Peripheral blood mononuclear cell (primary cell): ENCODE data around the gene UCP2.

DNA sequence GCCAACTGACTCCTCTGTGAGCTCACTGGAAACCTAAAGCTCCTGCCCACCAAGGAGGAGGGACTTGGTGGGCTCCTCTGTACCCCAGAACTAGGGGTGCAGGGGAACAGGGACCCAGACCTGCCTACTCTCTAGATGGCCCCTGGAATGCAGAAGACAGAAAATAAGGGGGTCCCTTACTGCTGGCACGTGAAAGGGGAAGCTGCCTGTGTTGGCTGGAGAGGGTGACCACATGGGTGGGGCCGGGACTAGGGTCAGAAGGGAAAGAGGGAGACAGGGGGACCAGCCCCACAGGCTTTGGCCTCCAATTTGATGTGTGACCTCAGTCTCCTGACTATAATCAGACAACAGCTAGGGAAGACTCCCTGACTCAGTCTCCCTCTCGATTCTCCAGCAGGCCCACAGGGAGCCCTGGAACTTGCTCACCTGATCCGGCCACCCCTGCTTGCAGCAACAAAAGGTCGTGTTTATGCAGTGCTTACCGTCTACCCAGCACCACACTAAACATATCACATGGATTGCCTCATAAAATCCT, 10.3 kb downstream of the ARAP1 start:
- PRO-cap, 8 experiments: peak in 4 of 8 experiments; most common plus-strand start position 257 of the sequence (in 2); most common minus-strand start position 128 of the sequence (in 2)

DNA sequence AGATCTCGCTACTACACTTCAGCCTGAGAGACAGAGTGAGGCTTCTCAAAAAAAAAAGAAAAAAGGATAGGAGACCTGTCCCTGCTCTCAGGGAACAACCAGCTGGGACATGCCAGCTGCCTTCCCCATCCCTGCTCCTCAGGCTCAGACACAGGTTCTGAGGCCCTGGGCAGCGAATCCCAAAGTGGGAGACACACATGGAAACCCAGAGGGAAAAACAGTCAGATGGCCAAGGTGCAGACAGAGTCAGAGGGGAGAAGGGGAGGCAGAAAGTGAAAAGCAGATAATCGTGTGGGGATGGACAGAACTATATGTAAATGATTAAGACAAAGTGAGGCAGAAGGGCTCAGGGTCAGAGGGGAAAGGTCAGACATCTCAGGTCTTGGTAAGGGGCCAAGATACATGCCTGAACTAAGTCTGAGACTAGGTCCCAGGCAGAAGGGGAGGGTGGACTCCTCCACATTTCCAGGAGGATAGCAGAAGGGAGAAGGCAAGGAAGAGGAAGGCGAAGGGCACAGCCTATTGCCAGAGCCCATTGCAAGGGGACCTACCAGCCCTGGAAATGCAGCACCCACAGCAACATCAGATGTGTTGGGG, 14.2 kb downstream of the STARD10 start:
- PRO-cap, 8 experiments: no peak in any of the 8 experiments

DNA sequence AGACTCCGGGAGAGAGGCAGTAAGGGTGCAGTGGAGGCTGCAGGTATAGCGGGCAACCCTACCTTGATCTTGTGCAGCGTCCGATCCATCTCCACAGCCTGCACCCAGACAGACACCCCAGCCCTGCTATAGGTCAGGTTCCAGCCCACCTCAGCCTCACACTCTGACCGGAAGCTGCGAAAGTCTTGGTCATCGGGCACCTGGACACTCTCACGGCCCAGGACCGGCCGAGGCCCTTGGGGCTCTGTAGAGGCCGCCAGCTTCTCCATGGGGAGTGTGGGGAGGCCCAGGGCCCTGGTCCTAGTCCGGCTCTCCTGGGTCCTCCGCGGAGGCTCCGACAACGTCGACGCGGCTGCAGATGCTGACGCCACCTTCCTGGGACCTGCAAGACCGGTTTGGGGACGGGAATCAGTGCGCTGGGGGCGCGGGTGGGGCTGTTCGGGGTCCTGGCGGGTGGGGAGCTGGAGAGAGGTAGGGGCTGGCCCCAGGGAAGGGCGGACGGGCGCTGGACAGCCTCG, 12.9 kb downstream of the STARD10 start:
- PRO-cap, 8 experiments: no peak in any of the 8 experiments

GRCh38 chr11:72807094-72807767, 7.0 kb upstream of the ATG16L2 start:
- PRO-cap, 8 experiments: peak in 3 of 8 experiments; most common plus-strand start chr11:72807574 (in 3); most common minus-strand start chr11:72807332 (in 1)

DNA sequence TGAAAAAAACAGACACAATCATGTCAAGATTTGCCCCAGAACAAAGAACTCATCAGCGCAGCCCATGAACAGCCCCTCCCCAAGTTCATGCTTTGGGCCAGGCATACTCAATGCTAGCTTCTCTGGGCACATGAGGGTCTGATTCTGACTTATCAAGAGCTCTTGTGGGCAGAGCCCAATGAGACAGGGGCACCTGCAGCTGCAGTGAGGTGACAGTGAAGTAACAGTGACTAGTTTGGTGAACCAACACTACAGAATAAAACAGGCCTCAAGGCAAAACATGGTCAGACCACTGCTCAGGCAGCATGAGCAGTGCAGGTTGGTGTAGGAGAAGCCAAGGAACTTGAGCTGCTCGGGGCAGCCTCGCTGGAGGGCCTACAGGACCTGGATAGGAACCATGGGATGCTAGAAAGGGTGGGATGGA, 10.3 kb upstream of the FCHSD2 start:
- PRO-cap, 8 experiments: no peak in any of the 8 experiments

- PRO-cap, 8 experiments: peak in 1 of 8 experiments; most common plus-strand start chr11:73315079 (in 1)
Measured at GRCh38 chr11:73314378-73315307, 6.6 kb downstream of the ARHGEF17 start.

GRCh38 chr11:73487129-73487497, 110.8 kb downstream of the FAM168A start:
- PRO-cap, 8 experiments: no peak in any of the 8 experiments

DNA sequence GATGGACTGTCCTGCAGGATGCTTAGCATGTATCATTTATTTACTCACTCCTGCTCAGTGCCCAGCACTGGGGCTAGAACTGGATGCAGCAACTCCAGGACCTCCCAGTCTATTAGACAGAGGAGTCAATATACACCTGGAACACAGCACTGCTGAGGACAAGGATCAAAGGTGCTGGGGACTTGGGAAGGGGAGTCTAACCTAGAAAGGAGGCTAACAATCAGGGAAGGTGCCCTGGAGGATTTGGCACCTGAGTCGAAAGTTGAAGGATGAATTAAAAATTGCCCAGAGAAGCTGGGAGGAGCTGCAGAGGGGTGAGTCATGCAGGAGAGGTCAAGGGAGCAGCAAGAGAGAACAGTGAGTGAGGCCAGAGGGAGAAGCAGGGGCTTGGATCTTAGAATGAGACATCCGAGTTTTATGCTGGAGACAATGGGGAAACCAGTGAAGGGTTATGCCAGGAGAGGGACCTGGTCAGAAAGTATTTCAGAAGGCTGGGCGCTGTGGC, 5.3 kb downstream of the DNAJB13 start:
- PRO-cap, 8 experiments: no peak in any of the 8 experiments

- PRO-cap, 8 experiments: no peak in any of the 8 experiments
Measured at GRCh38 chr11:73971937-73972687, 10.5 kb downstream of the UCP2 start.

- PRO-cap, 8 experiments: peak in 8 of 8 experiments; most common plus-strand start chr11:73982962 (in 8); most common minus-strand start chr11:73982843 (in 4)
Measured at GRCh38 chr11:73982588-73983167, at the start of gene UCP2. UCP2 (minus strand) TSS chr11:73982843.

DNA sequence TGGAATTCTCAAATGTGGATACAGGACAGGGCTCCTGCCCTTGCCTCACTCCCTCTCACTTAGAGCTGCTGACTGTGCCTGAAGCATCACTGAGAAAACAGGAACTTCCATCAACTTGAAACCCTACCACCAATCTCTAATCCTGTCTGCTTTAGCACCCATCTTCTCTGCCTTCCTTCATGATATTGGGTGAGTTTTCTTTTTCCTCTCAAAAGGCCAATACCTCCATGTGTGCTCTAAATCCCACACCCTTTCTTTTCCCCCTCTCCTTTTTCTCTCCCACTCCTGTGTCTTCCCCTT, 14.5 kb upstream of the UCP3 start:
- PRO-cap, 8 experiments: peak in 1 of 8 experiments; most common minus-strand start position 57 of the sequence (in 1)

GRCh38 chr11:74030537-74031414, 21.9 kb upstream of the UCP3 start:
- PRO-cap, 8 experiments: peak in 2 of 8 experiments; most common minus-strand start chr11:74030824 (in 2)

- PRO-cap, 8 experiments: no peak in any of the 8 experiments
Measured at GRCh38 chr11:74397336-74397694, 918 bp downstream of the PGM2L1 start.

DNA sequence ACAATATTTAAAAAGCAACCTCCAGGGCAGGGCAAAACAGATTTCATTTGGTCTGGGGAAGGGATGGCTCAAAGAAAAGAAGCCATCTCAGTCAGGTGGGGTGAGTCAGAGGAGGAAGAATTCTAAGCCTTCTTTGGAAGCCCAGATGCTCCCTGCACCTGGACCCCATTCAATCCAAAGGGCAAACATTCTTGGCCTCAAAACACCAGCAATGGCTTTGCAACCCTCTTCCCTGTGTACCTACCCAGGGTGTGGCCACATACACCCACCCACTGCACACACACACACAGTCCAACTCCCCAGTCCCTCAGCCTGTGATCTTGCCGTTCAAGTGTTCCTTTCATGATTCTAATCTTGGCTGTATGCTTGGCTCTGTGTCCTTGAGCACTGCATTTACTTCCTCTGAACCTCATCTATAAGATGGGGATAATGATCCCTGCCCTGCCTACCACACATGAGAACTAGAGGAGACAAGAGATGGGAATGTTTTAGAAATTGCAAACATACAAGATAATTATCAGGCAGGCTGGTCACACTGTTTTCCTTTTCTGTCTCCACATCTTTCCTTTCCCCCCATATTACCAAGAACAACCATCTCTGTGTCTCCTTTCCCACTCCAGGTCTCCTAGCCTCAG, 1.9 kb downstream of the KCNE3 start:
- PRO-cap, 8 experiments: no peak in any of the 8 experiments

DNA sequence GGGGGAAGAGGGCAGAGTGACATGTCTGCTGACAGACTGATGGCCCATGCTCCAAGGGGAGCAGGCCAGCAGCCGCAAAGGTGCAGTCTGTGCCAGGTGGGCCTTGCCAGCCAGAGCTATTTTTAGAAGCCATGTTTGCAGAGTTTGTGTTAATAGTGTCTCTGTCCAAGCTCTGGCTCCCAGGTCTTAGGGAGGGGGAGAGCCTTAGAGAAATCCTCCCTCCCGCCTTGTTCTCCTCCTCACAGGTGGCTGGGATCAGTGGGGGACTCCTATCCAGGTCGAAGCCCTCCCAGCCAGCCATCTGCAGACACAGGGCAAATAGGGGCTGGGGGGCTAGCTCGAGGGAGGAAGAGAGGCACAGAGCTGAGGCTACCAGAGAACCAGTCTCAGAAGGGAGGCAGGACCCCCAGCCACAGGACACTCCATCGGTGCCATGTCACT, 49.4 kb downstream of the CHRDL2 start:
- PRO-cap, 8 experiments: no peak in any of the 8 experiments

DNA sequence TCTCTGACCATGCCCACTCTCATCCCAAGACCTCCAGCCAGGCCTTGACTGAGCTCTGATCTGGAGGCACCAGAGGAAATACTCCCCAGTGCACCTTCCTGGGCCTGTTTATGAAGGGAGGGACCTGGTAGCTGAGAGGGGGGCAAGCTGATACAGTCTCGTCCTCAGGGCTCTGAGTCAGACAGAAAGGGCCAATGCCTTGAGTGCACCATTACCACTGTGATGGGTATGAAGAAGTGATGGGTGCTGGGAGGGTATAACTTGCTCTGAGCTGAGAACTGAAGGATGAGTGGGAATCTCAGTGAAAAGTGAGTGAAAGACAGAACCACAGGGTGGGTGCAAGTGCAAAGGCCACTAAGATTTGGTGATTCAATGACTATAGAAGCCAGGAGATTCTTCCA, 48.9 kb downstream of the CHRDL2 start:
- PRO-cap, 8 experiments: no peak in any of the 8 experiments

DNA sequence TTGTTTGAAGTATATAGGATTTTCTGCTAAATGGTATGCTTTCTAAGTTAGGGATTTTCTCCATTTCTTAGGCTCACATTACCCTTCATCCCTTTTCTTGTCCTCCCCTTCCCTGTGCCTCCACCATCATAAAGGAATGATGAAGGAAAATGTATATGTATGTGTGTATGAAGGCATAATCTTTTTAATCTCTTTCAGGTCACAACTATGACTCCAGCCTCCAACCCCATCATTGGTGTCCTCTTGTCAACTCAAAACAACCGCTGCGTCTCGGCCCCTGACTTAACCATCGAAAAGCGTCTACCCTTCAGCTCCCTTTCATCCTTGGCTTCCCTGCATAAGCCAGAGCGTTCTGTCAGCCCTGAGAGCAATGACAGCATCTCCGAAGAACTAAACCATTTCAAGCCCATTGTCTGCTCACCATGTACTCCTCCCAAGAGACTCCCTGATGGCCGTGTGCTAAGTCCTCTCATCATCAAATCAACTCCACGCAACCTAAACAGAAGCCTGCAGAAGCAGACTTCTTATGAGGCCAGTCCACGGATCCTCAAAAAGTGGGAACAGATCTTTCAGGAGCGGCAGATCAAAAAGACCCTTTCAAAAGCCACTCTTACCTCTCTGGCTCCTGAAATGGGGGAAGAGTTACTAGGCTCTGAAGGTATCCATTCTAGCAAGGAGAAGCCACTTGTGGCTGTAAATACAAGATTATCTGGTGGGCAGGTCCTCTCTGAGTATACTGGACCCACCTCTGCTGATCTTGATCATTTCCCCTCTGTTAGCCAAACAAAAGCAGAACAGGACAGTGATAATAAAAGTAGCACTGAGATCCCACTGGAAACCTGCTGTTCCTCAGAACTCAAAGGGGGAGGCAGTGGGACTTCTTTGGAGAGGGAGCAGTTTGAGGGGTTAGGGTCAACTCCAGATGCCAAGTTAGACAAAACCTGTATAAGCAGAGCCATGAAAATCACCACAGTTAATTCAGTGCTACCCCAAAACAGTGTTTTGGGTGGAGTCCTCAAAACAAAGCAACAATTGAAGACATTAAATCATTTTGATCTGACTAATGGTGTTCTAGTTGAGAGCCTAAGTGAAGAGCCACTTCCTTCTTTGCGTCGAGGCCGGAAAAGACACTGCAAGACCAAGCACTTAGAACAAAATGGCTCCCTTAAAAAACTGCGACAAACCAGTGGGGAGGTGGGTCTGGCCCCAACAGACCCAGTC, 87.1 kb downstream of the RNF169 start:
- PRO-cap, 8 experiments: no peak in any of the 8 experiments

- PRO-cap, 8 experiments: peak in 2 of 8 experiments; most common plus-strand start chr11:74952202 (in 1)
Measured at GRCh38 chr11:74951948-74952321, 2.9 kb downstream of the SPCS2 start.

GRCh38 chr11:75154514-75155549, 3.9 kb downstream of the SLCO2B1 start:
- PRO-cap, 8 experiments: no peak in any of the 8 experiments

- PRO-cap, 8 experiments: no peak in any of the 8 experiments
Measured at GRCh38 chr11:75159389-75159952, 8.6 kb downstream of the SLCO2B1 start.